ENCODE measurements around a stretch of chr5.

- PRO-cap, 2 experiments, result peak in 2 of 2 experiments; most common plus-strand start chr5:142108524 (in 1); most common minus-strand start chr5:142108457 (in 2)
These were observed 299 bp upstream of the NDFIP1 start for GRCh38 chr5:142108242-142108718.

GRCh38 chr5:142132557-142133324 lies 24.2 kb downstream of the NDFIP1 start:
- PRO-cap, 2 experiments, result no peak in any of the 2 experiments

GRCh38 chr5:142236203-142237280 lies 88.3 kb downstream of the SPRY4 start:
- PRO-cap, 2 experiments, result no peak in any of the 2 experiments

DNA sequence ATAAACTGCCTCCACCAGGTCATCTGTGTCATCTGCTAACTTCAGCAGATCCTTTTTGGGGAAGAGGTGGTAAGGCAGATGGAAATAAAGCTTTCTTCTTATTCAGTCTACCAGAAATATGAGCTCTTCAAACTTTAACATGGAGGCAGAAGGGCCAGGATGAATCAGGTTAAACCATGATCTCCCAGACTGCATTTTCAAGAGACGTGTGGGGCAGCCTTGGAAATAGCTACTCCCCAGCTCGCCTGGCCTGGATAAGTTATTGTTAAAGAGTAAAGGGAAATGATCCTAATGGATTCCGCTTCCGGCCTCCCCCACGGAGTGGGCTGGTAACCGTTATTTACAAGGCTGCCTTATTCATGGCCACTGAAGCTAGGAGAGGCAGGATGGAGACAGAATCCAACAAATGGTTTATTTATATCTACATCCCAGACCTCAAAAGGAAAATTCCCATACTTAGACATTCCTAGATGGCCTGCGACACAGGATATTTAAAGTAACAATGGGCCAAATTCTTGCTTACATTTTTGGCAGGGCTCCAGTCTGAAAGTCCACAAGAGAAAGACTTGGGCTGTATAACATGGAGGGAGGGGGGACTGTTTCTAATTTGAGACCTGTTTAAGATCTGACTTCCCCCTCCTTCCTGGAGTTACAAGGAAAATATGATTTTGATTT lies 27.9 kb downstream of the SPRY4 start:
- PRO-cap, 2 experiments, result no peak in any of the 2 experiments

- PRO-cap, 2 experiments, result no peak in any of the 2 experiments
These were observed 23.4 kb downstream of the SPRY4 start for GRCh38 chr5:142301513-142301751.

DNA sequence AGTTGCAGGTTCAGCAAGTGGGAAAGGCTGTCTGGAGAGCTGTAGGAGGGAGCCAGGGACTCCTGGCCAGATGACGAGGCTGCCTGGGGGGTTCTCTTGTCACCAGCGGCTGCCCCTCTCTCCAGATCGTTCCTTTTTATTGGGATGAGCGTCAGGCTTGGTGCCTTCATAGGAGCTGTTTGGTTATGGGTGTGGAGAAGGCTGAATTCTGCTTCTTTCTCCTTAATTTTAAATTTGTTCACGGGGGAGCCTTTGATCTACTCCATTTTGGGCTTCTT lies 17.2 kb downstream of the SPRY4 start:
- PRO-cap, 2 experiments, result no peak in any of the 2 experiments

- PRO-cap, 2 experiments, result no peak in any of the 2 experiments
These were observed 51.2 kb upstream of the SPRY4 start for GRCh38 chr5:142376033-142376471.

DNA sequence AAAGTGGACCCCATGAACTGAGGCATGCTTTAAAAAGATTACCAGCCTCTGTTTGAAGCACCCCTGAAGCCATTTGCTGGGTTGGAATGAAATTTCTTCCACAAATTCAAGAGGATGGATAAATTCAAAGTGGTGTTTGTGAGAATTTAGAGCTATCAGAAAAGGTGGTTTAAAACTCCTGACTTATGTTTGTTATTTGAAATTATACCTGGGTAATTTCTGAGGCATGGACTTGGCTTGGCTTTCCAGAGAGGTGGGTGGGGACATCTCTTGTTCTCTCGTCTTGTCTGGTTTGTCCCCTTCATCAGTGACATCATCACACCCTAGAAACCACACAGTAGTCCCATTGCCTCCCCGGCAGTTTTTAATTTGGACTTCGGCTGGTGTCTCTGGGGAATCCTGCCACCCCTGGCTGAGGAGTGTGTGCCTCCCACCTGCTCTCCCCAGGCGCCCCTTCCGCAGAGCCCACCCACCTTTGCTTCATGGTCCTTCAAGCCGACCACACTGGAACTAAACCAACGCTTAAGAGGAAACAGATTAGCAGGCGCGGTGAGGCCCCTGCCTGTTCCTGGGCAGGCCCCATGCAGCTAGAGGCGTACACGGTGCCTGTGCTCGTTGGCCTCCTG lies 107.4 kb upstream of the SPRY4 start:
- PRO-cap, 2 experiments, result peak in 2 of 2 experiments; most common plus-strand start position 367 of the sequence (in 2); most common minus-strand start position 512 of the sequence (in 1)

DNA sequence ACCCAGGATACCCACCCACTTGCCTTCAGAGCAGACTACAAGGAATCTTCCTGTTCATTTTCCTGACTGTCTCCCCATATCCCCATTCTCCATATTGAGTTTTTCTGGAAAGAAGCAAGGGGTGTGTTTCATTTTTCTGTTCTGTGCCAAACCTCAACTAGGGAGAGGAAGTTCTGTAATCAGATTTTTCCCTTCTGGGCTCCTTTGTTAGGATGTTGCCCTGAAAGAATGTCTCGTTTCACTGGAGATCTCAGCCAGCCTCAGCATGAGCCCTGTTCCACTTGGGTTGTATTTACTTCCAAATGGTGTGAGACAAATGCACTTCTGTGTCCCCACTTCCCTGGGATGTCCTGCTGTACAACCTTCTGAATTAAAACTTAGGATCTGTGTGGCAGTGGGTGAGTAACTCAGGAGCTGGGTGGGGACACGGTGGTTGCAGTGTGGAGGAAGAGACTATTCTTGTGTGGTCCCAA lies 109.0 kb upstream of the SPRY4 start:
- PRO-cap, 2 experiments, result no peak in any of the 2 experiments

- PRO-cap, 2 experiments, result no peak in any of the 2 experiments
These were observed 113.8 kb upstream of the SPRY4 start for GRCh38 chr5:142438481-142439115.

GRCh38 chr5:142499711-142500204 lies 174.9 kb upstream of the SPRY4 start:
- PRO-cap, 2 experiments, result no peak in any of the 2 experiments

- PRO-cap, 2 experiments, result no peak in any of the 2 experiments
These were observed 43.9 kb downstream of the ARHGAP26 start for GRCh38 chr5:142813794-142814723.

GRCh38 chr5:142820740-142821091 lies 50.5 kb downstream of the ARHGAP26 start:
- PRO-cap, 2 experiments, result no peak in any of the 2 experiments

GRCh38 chr5:142822853-142823699 lies 52.9 kb downstream of the ARHGAP26 start:
- PRO-cap, 2 experiments, result no peak in any of the 2 experiments

- PRO-cap, 2 experiments, result no peak in any of the 2 experiments
These were observed 70.3 kb downstream of the ARHGAP26 start for GRCh38 chr5:142840359-142841015.

- PRO-cap, 2 experiments, result no peak in any of the 2 experiments
These were observed 90.1 kb downstream of the ARHGAP26 start for GRCh38 chr5:142860132-142860867.

DNA sequence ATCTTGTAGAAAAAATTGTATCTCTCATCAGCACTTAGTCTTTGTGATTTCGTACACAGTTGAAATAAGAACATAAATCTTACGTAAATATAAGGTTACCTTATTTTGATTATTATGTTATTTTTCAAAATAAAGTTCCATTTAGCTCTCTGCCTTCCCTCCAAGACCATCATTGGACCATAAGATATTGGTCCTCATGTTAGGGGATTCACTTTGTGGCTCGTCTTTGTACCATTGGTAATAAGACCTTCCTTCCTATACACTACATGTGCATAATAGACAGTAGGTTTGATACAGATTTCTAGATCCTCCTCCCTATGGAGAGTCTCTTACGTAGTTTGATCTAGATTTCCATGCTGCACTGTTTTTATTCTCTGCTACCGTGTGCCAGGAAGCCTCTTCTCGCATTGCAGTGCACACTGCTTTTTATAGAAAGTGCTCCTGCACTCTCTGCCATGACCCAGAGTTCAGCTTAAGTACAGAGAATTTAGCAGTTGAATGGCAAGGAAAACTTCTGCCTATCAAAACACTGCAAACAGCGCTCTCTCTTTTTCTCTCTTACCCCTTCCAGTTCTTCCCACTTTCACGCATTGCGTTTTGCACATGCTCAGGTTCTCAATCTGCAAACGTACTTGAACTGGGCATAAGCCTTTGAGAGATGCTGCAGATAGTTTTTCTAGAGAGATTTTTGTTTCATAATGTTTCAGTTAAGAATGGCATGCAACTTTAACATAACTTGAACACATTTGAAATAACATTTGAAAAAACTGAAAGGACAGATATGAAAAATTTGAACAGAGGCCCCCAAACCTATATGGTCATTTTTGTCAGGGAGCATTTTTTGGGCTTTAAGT lies 187.3 kb downstream of the ARHGAP26 start:
- PRO-cap, 2 experiments, result no peak in any of the 2 experiments

DNA sequence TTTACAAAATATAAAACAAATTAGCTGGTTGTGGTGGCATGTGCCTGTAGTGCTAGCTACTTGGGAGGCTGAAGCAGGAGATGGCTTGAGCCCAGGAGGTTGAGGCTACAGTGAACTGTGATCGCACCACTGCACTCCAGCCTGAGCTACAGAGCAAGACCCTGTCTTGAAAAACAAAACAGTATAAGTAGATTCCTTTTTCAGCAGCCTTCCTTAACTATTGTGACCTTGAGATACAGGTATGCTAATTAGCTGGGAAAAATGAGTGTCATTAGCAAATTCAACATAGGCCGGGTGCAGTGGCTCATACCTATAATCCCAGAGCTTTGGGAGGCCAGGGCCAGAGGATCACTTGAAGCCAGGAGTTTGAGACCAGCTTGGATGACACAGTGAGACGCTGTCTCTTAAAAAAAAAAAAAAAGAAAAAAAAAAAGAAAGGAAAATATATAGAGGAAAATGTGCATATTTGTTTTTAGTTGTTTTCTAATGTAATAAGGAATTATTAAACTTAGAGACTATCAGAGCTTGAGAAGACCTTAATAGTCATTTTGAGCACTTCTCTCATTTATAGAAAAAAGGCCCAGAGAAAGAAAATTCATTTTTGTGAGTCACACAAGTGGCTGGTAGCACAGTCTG lies 188.4 kb downstream of the ARHGAP26 start:
- PRO-cap, 2 experiments, result no peak in any of the 2 experiments

DNA sequence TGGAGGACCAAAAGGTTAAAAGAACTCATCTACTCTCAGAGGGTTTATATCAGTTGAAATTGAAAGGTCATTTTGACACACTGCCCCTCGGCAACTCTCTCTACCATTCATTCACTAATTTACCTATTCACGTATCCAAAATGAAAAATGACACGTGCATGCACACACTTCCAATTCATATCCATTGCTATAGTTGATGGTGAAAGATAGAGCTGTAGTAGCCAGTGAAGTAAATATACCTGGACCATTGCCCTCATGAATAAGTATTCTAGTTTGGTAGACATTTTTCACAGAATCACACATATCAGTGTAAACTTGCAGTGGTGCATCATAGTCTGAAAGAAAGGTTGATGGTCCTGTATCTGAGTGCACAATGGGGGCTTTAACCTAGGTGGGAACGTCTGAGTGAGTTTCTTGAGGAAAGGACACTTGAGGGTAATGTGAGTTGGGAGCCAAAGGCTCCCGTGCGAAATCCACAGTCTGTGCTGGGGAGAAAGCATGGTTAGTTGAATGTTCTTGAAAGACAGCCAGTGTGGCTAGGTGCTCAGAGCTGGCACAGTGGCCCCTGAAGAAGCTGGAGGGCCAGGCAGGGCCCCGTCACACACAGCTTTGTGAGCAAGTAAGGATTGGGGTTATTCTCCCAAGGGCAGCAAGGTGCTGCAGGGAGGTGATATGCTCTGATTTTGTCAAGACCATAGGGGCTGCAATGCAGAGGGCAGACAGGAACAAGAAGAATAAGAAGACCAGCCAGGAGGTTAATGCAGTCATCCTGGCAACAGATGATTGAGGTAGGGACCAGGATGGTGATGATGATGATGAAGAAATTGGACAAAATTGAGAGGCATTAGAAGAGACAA lies 260.7 kb downstream of the ARHGAP26 start:
- PRO-cap, 2 experiments, result no peak in any of the 2 experiments

GRCh38 chr5:143158667-143159370 lies 244.7 kb downstream of the NR3C1 start:
- PRO-cap, 2 experiments, result no peak in any of the 2 experiments